Endometrial microvascular endothelial cells (primary cell): ENCODE measurements around a stretch of chr17.

DNA sequence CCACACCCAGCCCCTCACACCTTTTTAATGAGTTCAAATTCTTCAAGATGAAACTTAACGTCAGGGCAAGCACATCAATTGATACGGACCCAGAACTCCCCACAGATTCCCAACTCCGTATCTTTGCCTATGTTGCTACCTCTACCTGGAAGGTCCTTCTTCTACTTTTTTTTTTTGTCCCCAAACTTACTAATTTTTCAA is 11.6 kb downstream of the KANSL1 start:
- RAMPAGE, long total RNA, result no peak

GRCh38 chr17:46194457-46194906 is 1.3 kb upstream of the KANSL1 start:
- RAMPAGE, long total RNA, result no peak

GRCh38 chr17:46265900-46266656 is 28.9 kb upstream of the LRRC37A start:
- RAMPAGE, long total RNA, result no peak

DNA sequence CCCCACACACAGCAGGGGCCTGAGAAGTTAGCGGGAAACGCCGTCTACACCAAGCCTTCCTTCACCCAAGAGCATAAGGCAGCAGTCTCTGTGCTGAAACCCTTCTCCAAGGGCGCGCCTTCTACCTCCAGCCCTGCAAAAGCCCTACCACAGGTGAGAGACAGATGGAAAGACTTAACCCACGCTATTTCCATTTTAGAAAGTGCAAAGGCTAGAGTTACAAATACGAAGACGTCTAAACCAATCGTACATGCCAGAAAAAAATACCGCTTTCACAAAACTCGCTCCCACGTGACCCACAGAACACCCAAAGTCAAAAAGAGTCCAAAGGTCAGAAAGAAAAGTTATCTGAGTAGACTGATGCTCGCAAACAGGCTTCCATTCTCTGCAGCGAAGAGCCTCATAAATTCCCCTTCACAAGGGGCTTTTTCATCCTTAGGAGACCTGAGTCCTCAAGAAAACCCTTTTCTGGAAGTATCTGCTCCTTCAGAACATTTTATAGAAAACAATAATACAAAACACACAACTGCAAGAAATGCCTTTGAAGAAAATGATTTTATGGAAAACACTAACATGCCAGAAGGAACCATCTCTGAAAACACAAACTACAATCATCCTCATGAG is 30.6 kb downstream of the ARL17A start:
- RAMPAGE, long total RNA, result no peak

DNA sequence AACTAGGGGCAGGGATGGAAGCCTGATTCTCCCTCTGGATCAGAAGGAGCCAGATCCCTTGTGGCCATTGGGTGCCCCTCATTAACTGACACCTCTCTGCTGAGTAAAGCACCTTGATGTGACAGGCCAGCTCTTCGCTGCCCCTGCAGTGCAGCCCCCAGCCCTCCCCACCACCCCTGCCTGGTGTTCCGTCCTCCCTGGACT is 20.1 kb downstream of the GOSR2 start:
- RAMPAGE, long total RNA, result no peak

- RAMPAGE, long total RNA, result no peak
Measured at GRCh38 chr17:46984926-46985456, 5.9 kb upstream of the RPRML start.

- RAMPAGE, long total RNA, result no peak
Measured at GRCh38 chr17:47158715-47159297, 30.3 kb downstream of the CDC27 start.

DNA sequence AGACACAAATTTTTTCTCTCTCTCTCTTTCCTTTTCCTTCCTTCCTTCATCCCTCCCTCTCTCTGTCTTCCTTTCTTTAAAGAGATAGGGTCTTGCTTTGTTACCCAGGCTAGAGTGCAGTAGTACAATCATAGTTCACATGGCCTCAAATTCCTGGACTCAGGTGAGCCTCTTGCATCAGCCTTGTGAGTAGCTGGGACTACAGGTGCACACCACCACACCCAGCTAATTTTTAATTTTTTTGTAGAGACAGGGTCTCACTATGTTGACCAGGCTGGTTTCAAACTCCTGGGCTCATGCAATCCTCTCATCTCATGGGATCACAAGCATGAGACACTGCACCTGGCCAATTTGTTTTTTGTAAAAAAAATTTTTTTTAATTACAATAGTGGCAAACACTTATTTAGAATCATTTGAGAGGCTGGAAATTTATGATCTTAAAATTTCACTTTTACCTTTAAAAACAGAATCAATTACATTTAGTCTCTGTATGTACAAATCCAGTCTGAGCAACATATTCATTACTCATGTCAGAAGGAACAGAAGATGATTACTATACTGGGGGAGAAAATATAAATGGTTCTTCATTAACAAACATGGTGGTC is 18.9 kb downstream of the CDC27 start:
- RAMPAGE, long total RNA, result no peak

DNA sequence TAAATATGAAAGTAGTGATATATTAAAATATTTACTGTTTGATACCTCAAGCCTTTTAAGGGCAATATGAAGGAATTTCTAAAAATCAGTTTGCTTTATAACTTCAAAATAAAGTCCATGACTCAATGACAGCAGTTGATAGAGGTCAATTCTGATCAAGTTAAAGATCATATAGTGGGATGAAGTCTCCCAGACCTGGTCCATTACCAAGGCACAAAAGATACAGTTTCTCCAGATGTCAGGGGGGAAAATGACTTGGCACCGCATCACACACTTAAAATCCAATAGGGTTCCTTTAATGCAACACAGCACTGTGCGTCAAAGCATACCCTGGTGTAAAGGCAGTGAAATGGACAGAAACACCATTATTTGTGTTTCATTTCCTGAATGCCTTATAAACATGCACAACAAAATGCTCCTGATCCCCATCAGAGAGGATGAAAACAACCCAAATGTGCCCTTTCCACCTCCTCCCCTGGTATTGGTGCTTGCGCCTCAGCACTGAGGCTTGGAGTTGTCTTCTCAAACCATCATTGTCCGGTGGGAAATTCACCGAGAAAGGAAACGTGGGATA is 944 bp downstream of the CDC27 start:
- RAMPAGE, long total RNA, result no peak

GRCh38 chr17:47239833-47240602 is 13.6 kb upstream of the ITGB3 start:
- RAMPAGE, long total RNA, result no peak

- RAMPAGE, long total RNA, result no peak
Measured at GRCh38 chr17:47267197-47267943, 13.7 kb downstream of the ITGB3 start.

DNA sequence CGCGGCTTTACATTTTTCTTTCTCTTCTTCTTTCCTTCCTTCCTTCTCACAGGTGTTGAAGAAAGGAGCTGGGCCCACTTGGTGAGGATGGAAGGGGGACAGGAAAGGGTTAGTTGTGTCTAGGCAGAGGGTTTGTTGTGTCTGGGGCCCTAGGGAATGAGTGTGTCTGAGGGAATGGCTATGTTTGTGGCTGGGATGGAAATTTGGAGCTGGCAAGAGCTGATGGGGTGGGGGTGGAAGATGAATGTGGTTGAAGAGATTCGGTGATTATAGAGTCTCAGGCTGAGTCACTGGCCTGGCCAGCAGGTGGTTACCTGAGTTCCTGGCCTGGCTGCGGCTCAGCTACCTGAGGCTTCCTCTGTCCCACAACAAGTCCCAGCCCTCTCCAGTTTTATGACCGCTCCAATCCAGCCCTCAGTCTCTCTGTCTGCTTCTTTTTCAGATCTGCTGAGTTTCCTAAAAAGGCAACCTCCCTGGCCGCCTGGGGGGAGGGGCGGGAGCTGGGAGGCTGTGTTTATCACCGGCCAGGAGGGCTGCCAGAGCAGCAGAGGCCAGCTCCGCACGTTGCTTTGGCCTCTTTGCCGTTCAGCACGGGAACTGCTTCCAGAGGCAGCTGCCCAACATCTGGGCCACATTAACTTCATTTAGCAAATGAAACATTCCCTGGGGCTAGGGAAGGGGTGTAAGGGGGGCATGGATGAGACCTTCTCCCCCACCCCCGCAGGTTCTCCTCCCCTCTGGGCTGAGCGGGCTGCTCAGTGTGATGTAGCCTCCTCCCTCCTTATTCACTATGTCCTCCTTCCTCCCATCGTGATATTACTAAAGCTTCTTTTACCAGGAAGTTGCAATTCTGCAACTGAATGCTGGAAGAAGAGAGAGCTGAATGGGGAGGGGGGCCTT is 21.8 kb downstream of the ITGB3 start:
- RAMPAGE, long total RNA, result no peak

DNA sequence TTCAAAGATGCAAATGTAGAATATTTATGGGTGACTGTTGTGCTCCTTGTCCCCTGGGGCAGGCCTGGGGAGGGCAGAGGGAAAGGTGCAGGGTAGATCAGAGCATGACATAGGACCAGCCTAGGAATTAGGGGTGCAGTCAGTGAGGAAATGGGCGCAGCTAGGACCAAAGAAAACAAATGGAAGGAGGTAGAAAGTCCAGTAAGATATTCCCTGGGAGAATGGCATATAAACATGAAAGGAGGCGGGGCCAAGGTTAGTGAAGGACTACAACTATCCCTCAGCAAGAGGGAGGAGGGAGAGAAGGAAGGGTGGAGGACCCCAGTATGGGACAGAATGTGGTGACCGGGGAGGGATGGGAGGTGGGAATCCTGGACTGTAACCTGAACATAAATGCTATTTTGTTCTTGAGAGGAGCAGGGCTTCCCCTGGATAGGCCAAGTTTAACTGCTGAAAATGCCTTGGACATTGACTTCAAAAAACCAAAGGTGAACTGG is 22.8 kb downstream of the ITGB3 start:
- RAMPAGE, long total RNA, result no peak

- RAMPAGE, long total RNA, result no peak
Measured at GRCh38 chr17:47305682-47305955, 18.1 kb upstream of the EFCAB13 start.

DNA sequence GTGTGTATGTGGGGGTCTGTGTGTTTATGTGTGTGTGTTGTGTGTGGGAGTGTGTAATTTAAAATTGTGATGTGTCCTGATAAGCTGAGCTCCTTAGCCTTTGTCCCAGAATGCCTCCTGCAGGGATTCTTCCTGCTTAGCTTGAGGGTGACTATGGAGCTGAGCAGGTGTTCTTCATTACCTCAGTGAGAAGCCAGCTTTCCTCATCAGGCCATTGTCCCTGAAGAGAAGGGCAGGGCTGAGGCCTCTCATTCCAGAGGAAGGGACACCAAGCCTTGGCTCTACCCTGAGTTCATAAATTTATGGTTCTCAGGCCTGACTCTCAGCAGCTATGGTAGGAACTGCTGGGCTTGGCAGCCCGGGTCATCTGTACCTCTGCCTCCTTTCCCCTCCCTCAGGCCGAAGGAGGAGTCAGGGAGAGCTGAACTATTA is 13.4 kb upstream of the EFCAB13 start:
- RAMPAGE, long total RNA, result no peak

DNA sequence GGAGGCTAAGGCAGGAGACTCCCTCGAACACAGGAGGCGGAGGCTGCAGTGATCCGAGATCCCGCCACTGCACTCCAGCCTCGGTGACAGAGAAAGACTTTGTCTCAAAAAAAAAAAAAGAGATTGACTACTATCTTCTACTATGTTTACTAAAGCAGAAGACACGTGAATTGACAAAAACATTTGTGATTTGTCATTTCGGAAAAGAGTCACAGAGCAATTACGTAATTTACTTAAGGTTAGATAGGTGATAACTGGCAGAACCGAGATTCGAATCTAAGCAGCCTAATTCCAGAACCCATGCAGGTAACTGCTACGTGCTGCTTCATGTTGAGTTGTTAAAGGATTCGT is 37.7 kb upstream of the NPEPPS start:
- RAMPAGE, long total RNA, result no peak

GRCh38 chr17:47656715-47657654 is 7.3 kb downstream of the KPNB1 start:
- RAMPAGE, long total RNA, result no peak

DNA sequence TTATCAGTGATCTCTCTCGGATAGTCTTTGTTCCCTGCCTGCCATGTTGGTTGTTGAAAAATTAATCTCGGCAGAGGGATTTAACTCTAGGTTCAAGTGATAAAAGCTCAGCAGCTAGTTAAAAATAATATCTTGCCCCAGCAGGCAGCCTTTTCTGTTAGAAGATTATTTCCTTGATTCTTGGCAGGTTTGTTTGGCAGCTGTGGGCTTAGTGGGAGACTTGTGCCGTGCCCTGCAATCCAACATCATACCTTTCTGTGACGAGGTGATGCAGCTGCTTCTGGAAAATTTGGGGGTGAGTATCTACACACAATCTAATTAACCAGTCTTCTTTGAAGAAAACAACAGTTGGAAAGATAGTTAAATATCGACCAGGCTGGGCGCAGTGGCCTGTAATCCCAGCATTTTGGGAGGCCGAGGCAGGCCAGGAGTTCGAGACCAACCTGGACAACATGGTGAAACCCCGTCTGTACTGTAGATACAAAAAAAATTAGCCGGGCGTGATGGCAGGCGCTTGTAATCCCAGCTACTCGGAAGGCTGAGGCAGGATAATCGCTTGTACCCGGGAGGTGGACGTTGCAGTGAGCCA is 17.0 kb upstream of the TBKBP1 start:
- RAMPAGE, long total RNA, result no peak

DNA sequence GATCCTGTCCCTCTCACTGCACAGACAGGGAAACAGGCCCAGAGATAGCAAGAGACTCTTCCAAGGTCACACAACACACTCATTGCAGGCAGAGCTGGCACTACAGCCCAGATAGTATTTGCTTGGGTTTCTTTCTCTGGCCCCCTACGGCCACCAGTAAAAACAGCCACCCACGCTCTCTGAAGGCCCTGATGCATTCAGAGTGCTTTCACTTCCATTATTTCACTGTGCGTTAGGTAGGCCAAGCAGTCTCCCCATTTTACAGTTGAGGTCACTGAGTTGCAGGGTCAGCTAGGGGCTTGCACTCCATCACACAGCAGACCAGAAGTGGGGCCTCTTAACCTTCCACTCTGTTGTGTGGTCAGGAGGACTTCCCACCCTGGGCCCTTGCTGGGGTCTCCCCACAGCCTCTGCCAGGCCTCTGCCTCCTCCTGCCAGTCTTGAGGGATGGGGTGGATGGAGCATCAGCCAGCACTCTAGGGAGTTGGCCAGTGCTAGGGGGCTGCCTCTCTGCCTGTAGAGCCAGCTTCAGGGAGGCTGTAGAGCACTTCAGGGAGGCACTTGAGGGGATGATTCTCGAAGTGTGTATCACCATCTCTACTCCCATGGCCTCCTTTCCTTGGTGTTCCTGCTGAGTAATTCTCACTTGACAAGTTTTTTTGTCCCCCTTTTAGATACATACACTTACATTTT is 2.6 kb downstream of the TBX21 start:
- RAMPAGE, long total RNA, result no peak

DNA sequence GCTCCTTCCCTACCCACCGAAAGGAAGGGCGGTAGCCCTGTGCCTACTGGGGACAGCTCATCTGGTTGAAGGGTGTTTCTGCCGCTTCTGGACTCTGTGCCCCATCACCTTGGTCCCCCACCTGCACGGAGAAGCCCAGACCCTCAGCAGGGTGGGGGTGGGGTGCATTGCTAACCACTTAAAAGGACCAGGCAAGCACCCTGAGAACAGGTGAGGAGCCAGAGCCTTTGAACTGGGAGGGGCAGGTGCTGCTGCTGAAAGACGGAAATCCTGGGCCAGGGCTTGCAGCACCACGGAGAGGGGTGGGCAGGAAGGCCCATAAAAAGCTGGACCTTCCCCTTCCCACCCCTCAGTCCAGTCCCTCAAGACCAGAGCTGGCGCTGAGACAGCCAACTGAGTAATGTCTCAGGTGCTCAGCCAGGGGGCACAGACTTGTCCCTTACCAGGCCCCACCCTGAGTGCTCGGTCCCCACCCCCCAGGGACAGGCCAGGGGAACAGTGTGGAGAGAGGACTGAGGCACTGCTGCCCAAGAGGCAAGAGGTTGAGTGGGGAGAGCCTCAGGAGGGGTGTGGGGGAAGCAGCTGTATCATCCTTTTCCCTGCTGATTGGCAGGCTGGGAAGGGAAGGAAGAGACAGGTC is 11.0 kb upstream of the SP2 start:
- RAMPAGE, long total RNA, result no peak